Endodermal cell (in vitro differentiated cells): ENCODE results near the genes PIK3C2G, IAPP, GYS2 and C2CD5.

DNA sequence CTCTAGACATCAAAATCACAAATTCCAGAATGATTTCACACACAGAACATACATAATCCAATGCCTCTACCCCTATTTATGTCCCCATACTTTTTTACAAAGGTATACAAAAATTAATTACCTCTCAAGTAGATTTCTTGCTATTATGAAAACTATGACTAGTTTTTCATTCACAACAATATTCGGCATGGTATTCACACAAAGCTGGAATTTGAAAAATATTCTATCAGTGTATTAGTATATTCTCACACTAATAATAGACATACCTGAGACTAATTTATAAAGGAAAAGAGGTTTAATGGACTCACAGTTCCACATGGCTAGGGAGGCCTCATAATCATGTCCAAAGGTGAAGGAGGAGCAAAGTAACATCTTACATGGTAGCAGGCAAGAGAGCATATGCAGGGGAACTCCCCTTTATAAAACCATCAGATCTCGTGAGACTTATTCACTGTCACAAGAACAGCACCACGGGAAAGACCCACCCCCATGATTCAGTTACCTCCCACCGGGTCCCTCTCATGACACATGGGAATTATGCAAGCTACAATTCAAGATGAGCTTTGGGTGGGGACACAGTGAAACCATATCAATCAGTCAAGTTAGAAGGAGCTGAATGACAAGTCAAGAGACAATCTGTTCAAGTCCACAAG lies 25.3 kb downstream of the EPS8 start:
- PRO-cap: no peak

GRCh38 chr12:16346795-16347267 lies 614 bp upstream of the MGST1 start:
- PRO-cap: no peak

DNA sequence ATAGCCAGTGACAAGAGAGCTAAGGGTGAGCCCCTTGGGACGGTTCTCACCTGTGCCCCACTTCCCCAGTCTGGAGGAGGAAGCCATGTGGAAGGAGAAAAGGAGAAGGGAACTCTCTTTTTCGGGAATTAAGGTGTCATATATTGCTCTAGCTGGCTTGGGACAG lies 742 bp downstream of the MGST1 start:
- PRO-cap: bidirectional peak, plus-strand start at position 68 of the sequence, minus-strand start outside the sequence

GRCh38 chr12:16572109-16572580 lies 33.8 kb downstream of the LMO3 start:
- PRO-cap: no peak

DNA sequence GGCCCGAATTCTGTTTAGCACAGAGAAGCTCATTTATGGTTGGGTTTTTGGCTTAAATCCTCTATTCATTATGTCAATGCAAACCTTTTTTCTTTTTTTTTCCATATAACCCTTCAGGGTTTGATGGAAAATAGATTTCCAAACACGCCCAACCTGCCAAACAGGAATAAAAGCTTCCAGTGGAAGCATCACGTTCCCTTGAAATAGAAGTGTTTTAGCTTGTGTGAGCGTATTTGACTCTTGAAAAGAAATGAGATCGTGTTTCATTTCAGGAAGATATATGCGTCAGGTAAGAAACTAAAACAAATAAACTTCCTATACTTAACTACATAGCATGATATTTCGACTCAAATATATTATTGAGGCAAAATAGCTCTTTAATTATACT lies at the start of gene PIK3C2G:
TSS of gene PIK3C2G (plus strand) at position 230 of the 388 bp plus-strand sequence.
- PRO-cap: no peak

- PRO-cap: no peak
Observed at GRCh38 chr12:19236725-19237185, 107.2 kb downstream of the PLEKHA5 start.

DNA sequence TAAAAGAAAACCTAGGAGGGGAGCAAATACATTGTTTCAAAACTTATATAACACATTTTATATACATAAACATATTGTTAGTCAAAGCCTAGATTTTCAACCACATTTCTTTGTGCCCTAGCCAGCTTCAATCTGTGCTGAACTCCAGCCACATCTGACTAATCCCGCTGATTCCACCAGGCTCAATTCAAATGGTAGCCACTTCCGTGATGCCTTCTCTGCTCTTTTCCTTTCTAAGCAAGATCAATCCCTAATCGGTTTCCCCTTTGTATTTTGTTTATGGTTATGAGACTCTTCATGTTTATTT lies 110.0 kb downstream of the PLEKHA5 start:
- PRO-cap: no peak

DNA sequence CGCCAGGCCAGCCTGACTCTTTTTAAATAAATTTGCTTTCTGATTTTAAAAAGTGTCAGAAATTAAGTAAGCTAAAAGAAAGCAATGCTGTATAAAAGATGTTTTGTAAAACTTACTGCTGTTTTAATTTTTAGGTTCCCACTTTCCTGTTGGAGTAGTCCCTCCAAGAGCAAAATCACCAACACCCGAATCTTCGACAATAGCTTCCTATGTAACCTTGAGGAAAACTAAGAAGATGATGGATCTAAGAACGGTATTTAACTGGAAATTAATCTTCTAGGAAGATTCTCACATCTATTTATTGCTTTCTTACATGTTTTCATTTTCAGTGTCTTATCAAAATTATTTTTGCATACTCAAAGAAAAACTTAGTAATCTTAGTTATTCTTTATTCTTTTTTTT lies 85.5 kb upstream of the AEBP2 start:
- PRO-cap: no peak

DNA sequence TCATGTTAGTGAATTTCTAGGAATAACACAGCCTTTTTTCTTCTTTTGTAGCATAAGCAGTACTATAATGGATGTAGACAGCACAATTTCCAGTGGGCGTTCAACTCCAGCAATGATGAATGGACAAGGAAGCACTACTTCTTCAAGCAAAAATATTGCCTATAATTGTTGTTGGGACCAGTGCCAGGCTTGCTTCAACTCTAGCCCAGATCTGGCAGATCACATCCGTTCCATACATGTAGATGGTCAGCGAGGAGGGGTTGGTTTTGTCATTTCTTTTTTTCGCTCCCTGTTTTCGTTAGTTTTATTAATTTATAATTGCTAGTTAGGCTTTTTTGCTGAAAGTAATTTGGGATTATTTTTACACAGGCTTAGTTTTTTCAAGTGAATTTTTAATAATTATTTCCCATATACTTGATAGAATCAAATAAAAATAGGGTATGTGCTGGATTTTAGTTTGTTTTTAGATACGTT lies 23.2 kb downstream of the AEBP2 start:
- PRO-cap: no peak

GRCh38 chr12:20420006-20420983 lies 52.0 kb downstream of the PDE3A start:
- PRO-cap: no peak

- PRO-cap: no peak
Observed at GRCh38 chr12:20421372-20421808, 53.1 kb downstream of the PDE3A start.

GRCh38 chr12:21351254-21351522 lies 16.5 kb upstream of the SLCO1A2 start:
- PRO-cap: no peak

- PRO-cap: no peak
Observed at GRCh38 chr12:21372726-21373020, at the start of gene IAPP. IAPP (plus strand) TSS chr12:21372902.

DNA sequence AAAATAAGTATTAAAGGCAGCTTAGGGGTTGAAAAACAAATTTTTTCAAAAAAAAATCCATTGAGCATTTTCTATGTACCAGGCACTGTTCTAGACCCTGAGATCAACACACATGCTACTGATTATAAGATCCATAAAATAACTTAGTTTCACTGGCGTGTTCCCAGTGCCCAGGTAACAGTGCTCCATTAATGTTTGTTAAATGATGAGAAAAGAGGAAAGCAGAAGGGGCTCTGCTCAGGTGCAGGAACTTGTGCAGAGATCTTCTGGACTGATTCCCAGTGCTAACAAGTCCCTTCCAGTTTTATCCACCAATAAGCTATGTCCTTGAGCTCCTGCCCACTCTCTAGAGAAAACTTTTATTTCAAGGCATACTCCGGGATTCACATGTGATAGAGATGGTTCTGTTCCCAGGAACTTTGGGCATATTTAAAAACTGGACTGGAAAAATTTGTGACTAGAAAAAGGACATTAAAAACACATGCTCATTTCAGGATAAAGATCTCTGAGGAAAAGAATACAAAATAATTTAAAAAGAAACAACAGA lies 1.9 kb downstream of the GYS2 start:
- PRO-cap: no peak

DNA sequence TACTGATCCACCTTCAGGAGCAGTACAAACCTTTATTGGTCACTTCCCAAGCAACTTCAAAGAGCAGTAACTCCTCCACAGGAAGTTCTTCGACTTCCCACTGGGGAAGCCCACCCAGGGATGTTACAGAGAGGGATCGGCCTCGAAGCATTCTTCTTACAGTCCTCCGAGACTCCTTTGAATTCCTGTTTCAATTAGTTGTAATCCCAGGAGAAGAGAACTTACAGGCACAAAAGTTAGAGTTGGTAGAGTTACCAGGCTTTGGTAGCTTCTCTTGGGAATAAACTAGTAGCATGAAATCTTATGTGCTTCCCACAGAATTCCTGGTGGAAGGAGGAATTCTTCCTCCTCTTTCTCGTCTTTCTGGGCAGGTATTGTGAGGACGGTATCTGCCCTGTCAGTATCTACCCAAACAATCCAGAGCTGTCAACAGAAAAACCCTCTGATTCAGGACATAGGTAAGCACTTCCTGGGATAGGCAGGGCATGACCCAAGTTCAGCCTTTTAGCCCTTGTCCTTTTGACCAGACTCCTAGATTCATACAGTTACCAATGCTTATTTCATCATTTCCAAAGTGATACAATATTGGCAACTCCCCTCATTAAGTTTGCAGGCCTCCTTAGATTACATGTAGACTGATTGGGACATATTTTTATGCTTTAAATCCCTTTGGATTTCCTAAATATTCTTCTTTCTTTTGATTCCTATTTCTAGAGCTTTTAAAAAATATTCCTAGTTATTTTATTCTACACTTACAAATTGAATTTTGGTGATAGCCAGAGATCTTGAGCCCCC lies at the start of gene GYS2:
TSS of gene GYS2 (minus strand) at position 406 of the 795 bp plus-strand sequence.
- PRO-cap: no peak

GRCh38 chr12:21828032-21828699 lies 53.7 kb upstream of the KCNJ8 start:
- PRO-cap: no peak

- PRO-cap: no peak
Observed at GRCh38 chr12:22054944-22055653, 9.1 kb downstream of the CMAS start.

GRCh38 chr12:22118166-22118693 lies 72.2 kb downstream of the CMAS start:
- PRO-cap: no peak

DNA sequence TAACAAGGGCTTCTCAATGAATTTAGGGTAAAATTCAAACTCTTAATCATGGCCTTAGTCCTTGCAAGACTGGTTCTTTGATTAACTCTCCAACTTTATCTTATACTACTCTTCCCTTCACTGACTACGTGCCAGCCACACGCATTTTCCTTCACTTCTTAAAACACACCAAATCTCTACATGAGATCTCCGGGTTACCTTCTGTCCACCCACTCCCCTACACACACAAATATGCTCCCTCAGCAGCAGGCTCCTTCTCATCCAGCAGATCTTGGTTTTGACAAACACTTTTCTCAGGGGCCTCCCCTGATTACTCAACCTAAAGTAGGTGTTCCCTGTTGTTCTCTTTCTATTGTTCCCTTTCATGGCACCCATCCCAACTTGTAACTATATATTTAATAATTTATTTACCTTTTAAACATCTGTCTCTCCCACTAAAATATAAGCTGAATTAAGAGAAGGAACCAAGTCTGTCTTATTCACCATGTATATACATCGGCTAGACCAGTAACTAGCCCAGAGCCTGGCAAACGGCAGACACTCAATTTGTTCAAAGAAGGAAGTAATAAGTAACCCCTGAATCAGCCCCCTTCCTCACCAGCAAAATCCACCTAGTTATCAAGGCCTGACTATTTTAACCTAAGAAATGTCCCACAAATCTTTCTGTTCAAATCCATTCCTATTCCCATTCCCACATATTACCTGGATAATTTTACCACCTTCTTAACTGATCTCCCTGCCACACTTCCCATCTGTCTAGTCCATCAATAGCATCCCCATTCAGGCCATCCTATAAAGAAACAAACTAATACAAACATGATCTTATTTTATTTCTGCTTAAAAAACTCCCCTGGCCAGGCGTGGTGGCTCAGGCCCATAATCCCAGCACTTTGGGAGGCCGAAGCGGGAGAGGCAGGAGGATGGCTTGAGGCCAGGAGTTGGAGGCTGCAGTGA lies 2.7 kb downstream of the C2CD5 start:
- PRO-cap: no peak

GRCh38 chr12:22544094-22544975 lies at the start of gene C2CD5:
C2CD5 (minus strand) TSS chr12:22544542.
- PRO-cap: bidirectional peak, plus-strand start at chr12:22544295, minus-strand start at chr12:22544193; bidirectional peak, plus-strand start at chr12:22544503, minus-strand start at chr12:22544502; bidirectional peak, plus-strand start at chr12:22544707, minus-strand start at chr12:22544576